GM19240 (cell line): ENCODE measurements around the genes ANKRD17, CXCL8, CXCL6 and PPBP.

- RRBS, result 2% methylated on average over 6 of the region's 87 CpGs
Measured at GRCh38 chr4:73257879-73258870, at the start of gene ANKRD17. Gene ANKRD17, minus strand, starts transcription at chr4:73258798.

- RRBS, result 2% methylated on average over 15 of the region's 56 CpGs
Measured at GRCh38 chr4:73258999-73260048, 726 bp upstream of the ANKRD17 start.

- RRBS, result no CpG with 5 or more reads among the region's 5 CpGs
Measured at GRCh38 chr4:73378624-73379374, 25.3 kb upstream of the ALB start.

DNA sequence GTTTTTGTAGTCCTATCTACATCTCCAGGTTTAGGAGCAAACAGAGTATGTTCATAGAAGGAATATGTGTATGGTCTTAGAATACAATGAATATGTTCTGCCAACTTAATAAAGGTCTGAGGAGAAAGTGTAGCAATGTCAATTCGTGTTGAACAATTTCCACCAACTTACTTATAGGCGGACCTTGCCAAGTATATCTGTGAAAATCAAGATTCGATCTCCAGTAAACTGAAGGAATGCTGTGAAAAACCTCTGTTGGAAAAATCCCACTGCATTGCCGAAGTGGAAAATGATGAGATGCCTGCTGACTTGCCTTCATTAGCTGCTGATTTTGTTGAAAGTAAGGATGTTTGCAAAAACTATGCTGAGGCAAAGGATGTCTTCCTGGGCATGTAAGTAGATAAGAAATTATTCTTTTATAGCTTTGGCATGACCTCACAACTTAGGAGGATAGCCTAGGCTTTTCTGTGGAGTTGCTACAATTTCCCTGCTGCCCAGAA lies 9.2 kb downstream of the ALB start:
- RRBS, result no CpG with 5 or more reads among the region's 4 CpGs

GRCh38 chr4:73589268-73589871 lies 30.9 kb downstream of the RASSF6 start:
- RRBS, result no CpG with 5 or more reads among the region's 4 CpGs

DNA sequence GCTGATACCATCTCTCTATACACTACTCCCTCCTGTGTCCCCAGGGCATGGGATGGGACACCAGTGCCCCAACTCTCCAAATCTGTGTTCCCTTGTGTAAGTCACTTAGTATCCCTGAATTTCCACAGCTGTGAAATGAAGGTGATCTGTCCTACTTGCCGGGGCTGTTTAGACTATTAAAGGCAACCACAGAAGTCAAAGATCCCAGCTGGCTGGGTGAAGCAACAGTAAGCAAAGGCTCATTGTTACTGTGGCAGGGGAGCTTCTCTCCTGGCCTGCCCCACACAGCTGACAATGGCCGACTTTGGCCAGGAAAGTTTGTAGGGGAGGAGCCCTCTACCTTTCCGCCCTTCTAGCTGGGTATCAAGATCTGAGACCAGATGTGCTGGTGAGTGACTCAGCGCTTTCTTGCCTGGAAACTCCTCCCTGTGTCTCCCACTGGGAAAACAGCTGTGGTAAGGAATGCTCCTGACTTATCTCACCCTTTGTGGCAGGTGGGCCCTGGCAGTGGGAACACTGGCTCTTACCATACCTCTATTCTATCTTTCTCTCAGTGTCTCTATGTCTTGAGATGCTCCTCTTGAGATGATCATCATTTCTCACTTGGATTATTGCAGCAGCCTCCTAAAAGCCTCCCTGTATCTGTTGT lies 21.0 kb downstream of the RASSF6 start:
- RRBS, result no CpG with 5 or more reads among the region's 4 CpGs

GRCh38 chr4:73603387-73603811 lies 16.8 kb downstream of the RASSF6 start:
- RRBS, result no CpG with 5 or more reads among the region's 3 CpGs

- RRBS, result no CpG with 5 or more reads among the region's 1 CpG
Measured at GRCh38 chr4:73607176-73607922, 12.9 kb downstream of the RASSF6 start.

DNA sequence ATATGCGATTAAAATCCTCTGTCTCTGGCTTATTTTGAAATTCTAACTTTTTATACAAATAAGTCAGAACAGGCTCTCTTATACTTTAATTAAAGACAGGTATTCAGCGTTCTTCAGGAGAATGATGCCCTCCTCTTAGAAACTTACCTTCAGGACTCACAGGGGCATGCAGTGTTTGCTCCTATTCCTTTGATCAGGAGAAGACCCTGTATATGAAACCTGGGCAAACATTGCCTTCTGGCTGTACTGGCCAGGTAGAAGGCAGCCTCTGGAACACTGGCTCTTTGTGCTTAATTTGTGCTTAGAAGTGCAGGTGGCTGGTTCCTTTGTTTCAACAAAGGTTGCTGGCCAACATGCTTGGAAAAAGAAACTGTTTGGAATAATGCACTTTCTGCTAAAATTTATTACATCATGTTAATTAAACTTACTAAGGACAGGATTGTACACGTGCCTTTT lies 11.6 kb downstream of the RASSF6 start:
- RRBS, result no CpG with 5 or more reads among the region's 3 CpGs

- RRBS, result no CpG with 5 or more reads among the region's 6 CpGs
Measured at GRCh38 chr4:73612989-73614044, 6.9 kb downstream of the RASSF6 start.

DNA sequence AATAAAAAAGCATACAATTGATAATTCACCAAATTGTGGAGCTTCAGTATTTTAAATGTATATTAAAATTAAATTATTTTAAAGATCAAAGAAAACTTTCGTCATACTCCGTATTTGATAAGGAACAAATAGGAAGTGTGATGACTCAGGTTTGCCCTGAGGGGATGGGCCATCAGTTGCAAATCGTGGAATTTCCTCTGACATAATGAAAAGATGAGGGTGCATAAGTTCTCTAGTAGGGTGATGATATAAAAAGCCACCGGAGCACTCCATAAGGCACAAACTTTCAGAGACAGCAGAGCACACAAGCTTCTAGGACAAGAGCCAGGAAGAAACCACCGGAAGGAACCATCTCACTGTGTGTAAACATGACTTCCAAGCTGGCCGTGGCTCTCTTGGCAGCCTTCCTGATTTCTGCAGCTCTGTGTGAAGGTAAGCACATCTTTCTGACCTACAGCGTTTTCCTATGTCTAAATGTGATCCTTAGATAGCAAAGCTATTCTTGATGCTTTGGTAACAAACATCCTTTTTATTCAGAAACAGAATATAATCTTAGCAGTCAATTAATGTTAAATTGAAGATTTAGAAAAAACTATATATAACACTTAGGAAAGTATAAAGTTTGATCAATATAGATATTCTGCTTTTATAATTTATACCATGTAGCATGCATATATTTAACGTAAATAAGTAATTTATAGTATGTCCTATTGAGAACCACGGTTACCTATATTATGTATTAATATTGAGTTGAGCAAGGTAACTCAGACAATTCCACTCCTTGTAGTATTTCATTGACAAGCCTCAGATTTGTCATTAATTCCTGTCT lies at the start of gene CXCL8:
Gene CXCL8, plus strand, starts transcription at position 279 of the 829 bp plus-strand sequence.
- RRBS, result 6% methylated on average over 2 of the region's 9 CpGs

DNA sequence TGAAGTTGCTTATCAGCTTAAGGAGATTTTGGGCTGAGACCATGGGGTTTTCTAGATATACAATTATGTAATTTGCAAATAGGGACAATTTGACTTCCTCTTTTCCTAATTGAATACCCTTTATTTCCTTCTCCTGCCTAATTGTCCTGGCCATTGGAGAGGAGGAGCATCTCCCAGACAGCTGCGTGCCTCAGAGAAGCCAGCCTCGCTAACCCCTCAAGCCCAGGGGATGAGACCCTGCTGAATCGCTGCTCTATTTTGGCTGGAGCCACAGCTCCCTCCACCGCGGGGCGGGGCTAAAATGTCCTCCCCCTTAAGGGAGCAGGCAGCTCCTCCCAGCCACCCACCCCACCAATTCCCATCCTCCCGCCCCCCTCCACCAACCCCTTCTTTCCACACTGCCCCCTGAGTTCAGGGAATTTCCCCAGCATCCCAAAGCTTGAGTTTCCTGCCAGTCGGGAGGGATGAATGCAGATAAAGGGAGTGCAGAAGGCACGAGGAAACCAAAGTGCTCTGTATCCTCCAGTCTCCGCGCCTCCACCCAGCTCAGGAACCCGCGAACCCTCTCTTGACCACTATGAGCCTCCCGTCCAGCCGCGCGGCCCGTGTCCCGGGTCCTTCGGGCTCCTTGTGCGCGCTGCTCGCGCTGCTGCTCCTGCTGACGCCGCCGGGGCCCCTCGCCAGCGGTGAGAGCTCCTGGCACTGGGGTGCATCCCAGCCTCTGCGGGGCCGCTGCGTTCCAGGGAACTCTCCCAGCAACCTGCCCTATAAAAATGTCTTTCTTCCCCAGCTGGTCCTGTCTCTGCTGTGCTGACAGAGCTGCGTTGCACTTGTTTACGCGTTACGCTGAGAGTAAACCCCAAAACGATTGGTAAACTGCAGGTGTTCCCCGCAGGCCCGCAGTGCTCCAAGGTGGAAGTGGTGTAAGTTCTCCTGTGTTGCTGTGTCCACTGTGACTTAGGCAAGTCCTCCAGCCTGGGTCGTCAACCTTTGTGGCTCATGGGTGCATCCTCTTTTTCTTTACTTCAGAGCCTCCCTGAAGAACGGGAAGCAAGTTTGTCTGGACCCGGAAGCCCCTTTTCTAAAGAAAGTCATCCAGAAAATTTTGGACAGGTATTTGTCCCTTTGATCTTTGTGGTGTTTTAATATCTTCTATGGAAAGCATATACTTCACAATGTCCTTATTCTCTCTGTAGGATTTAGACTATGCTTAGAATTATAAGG lies at the start of gene CXCL6:
Gene CXCL6, plus strand, starts transcription at position 505 of the 1,224 bp plus-strand sequence.
- RRBS, result 7% methylated on average over 9 of the region's 42 CpGs

- RRBS, result no CpG with 5 or more reads among the region's 4 CpGs
Measured at GRCh38 chr4:73987922-73988566, at the start of gene PPBP. Gene PPBP, minus strand, starts transcription at chr4:73988190.

DNA sequence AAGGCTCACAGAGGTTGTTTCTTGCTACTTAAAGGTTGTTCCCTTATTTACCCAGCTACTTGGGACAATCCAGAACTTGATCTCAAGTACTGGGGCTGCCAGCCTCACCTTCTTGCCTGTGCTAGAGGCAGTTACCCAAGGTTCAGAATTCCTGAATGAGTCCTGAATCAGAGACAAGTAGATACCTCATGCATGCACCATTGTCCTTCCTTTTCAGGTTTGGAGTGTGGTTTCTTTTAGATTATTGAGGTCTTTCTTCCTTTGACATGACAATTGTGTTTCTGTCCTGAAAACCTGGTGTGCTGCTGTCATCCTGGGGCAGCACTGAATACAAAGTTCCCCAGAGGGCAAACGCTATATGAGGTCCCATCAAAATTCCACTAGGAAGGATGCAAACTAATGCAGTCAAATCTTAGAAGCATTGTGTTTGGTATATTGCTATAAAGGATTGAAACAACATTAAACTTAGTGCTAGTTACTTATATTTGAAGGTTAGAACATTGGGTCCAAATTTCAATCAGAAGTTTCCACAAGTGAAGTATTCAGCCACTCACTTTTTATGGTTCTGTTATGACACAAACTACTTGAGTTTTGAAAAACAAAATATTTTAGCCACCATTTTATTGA lies 3.4 kb downstream of the CXCL2 start:
- RRBS, result no CpG with 5 or more reads among the region's 1 CpG

DNA sequence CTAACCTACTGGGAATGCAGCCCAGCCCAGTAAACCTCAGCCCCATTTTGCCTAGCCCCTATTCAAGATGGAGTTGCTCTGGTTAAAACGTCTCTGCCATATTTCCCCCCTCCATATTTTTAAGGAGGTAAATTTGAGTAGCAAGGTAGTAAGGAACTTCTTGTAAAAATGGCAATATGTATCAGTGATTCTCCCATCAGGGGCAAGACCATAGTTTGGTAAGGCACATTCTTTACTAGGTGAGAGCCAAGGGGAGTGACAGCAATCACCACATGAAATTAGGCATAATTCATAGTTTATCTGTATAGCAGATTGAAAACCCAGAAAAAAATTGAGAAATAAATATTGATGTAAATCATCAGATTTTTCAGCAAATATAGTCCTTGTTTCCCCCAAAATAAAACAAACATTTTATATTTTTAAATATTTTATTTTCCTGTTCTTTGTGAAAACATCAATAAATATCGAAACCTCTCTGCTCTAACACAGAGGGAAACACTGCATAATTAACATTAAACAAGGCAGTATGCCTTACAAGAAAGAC lies 2.3 kb downstream of the CXCL2 start:
- RRBS, result no CpG with 5 or more reads among the region's 2 CpGs

GRCh38 chr4:74157180-74157528 lies 764 bp upstream of the MTHFD2L start:
- RRBS, result no CpG with 5 or more reads among the region's 2 CpGs

- RRBS, result no CpG with 5 or more reads among the region's 4 CpGs
Measured at GRCh38 chr4:74214628-74215006, 56.7 kb downstream of the MTHFD2L start.

DNA sequence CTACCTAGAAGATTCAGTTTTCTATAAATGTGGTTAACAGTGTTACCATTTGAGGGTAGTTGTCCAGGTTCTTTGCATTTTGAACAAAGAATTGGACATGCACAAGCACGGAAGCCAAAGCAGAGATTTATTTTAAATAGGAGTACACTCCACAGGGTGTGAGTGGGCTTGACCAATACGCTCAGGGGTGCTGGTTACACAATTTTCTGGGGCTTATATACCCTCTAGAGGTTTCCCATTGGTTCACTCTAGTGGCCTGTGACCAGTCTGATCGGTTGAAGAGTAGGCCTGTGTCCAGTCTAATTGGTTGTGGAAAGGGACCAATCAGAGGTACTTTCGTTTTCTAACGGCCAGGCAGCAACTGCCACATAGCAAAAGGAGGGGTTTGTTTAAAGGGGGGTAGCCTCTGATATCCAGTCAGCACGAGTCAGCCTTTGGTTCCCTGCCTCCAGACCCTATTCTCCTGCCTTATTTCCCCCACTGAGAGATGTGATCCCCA lies 11.4 kb upstream of the AREG start:
- RRBS, result no CpG with 5 or more reads among the region's 6 CpGs

DNA sequence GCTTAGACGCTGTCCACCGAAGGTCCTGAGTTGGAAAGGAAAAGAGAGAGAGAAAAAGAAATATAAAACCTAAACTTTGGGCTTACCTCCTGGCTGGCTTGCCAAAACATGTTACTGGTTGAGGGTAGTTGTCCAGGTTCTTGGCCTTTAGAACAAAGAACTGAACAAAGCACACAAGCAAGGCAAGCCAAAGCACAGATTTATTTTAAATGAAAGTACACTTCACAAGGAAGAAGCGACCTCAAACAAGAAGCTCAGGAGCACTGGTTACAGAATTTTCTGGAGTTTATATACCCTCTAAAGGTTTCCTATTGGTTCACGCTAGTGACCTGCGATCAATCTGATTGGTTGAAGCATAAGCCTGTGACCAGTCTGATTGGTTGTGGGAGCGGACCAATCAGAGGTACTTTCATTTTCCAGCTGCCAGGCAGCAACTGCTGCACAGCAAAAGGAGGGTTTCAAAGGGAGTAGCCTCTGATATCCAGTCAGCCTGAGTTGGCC lies 4.7 kb upstream of the AREG start:
- RRBS, result no CpG with 5 or more reads among the region's 6 CpGs